Urinary bladder (tissue), 3 donors: ENCODE measurements around a stretch of chr3.

DNA sequence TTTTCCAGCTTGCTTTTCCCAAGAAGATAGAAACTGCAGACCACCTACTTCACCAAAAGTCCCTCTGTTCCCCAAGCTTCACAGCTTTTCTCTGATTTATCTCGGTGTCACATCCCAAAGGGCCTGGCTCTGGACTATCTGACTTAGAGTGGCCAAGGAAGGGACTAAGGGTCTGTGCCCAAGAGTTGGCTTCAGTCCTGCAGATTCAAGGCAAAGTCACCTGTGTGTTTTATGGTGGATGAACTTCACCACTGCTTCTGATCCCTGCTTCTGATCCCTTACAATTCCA, 1.5 kb downstream of the WWTR1 start:
- PRO-cap: no peak
- RAMPAGE, long total RNA: no peak

DNA sequence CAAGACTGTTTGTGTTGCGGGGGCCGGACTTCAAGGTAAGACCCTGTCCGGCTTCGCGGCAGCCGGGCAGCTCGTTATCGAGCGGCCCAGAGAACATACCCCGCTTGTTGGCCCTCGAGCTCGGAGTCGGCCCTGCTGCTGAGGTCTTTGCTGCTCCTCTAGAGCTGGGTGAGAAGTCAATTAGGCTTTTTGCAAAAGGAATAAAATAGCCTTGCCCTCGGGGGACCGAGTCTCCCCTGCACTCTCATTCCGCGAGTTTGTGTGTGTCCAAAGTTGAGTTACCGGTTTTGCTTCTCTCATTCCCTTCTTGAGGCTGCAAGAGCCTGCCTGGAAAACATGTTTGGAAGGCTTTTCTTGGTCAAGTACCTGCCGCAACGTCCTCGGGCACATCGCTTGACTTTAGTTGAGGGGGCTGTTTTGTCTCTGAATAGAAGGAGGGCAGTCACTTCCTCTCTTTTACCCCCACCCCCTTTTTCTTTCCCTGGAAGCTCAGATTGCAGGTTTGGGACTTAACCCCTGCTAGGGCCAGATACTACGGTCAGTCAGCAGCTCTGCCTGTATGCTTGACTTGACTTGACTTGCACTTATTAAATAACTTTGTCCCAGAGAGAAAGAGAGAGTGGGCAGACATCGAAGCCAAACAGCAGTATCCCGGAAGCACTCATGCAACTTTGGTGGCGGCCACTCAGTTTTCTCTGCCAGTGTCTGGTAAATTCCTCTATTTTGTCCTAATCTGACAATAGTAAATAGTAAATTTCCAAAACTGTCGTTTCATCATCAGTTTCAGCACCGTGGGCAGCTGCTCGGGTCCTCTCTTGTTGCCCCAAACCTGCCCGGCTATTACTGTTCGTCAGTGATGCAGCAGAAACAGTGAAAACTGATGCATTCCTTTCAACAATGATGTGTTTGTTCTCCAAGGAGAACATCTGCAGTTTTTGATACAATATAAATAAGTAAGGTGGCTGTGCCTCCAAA, 591 bp downstream of the RNF13 start:
- PRO-cap: unidirectional peak, minus-strand start at position 665 of the sequence
- RAMPAGE, long total RNA: no peak

DNA sequence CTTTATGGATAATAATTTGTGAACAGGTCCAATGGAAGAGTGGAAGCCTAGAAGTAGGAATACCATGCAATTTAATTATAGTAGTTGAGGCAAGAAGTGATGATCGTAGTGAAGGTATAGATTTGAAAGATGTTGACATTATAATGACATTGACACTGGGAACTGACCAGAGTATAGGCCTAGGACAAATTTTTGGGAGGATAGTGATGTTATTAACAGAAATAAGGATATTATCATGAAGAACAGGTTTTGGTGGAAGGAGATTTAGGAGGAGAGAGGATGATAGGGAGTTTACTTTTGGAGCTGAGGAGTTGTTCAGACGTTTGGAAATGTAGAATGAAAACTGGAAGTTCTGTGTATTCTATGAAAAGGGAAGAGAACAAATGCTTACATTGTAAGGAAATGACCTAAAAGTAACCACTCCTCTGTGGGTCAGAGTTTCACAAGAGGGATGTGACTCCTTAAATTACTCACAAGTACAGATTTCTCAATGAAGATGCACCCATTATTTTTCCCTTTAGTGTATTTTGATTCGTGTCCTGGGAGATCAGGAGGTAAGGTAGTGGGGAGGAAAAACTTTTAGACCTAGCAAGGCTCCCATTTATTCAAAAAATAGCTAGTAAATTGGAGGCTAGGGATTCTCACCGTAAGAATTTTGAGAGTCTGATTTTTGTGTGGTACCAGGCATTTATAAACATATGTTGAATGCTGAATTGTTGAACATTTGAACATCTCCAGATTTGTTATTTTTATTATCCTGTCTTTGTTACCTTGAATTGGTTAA, 3.9 kb downstream of the RNF13 start:
- PRO-cap: unidirectional peak, minus-strand start at position 338 of the sequence
- RAMPAGE, long total RNA: no peak

- PRO-cap: no peak
- RAMPAGE, long total RNA: no peak
Measured at GRCh38 chr3:149924252-149924916, 46.3 kb downstream of the PFN2 start.

DNA sequence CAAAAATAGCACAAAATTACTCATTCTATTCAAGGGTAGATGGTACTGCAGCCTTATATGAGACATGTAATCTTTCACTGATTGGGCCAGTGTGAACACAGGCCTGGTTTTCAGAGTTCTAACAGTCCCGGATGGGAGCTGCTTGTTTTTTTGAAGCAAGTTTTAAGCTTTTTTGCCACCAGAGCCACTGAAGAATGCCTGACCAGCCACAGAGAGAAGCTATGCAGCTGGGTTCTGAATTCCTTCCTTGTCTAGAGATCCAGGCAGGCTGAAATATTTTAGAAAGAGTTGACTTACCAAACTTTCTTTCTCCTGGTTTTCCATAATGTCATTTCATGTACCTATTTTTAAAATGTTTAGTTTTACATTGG, 172.2 kb upstream of the TSC22D2 start:
- PRO-cap: no peak
- RAMPAGE, long total RNA: no peak

DNA sequence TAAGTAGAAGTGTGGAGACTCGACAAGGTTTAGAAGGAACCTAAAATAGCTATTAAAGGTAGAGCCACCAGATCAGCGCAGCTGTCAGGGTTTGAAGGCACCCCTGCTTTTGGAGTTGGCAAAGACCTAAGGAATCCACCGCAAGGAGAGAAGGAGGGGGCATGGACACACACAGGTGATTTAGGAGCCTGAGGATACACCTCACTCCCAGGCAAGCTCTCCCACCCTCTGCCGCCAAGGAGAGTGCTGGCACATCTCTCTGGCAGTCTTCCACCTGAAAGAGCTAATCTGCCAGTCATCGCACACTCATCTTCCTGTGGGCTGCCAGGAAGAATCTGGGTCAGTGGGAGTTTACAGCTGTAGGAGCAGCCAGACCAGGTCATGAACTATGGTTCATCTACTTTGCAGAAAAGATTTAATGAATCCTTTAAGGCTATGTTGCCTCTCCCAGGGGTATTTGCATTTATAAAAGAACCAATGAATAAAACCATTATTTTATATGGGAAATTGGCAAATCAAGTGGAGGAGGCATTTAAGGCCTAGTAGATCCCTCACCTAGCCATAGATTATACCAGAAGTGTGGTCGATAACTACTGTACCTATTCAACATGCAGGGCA, 170.6 kb upstream of the TSC22D2 start:
- PRO-cap: no peak
- RAMPAGE, long total RNA: no peak

- PRO-cap: no peak
- RAMPAGE, long total RNA: no peak
Measured at GRCh38 chr3:150252270-150252826, 155.8 kb upstream of the TSC22D2 start.

GRCh38 chr3:150384599-150385261, 23.4 kb upstream of the TSC22D2 start:
- PRO-cap: no peak
- RAMPAGE, long total RNA: no peak

DNA sequence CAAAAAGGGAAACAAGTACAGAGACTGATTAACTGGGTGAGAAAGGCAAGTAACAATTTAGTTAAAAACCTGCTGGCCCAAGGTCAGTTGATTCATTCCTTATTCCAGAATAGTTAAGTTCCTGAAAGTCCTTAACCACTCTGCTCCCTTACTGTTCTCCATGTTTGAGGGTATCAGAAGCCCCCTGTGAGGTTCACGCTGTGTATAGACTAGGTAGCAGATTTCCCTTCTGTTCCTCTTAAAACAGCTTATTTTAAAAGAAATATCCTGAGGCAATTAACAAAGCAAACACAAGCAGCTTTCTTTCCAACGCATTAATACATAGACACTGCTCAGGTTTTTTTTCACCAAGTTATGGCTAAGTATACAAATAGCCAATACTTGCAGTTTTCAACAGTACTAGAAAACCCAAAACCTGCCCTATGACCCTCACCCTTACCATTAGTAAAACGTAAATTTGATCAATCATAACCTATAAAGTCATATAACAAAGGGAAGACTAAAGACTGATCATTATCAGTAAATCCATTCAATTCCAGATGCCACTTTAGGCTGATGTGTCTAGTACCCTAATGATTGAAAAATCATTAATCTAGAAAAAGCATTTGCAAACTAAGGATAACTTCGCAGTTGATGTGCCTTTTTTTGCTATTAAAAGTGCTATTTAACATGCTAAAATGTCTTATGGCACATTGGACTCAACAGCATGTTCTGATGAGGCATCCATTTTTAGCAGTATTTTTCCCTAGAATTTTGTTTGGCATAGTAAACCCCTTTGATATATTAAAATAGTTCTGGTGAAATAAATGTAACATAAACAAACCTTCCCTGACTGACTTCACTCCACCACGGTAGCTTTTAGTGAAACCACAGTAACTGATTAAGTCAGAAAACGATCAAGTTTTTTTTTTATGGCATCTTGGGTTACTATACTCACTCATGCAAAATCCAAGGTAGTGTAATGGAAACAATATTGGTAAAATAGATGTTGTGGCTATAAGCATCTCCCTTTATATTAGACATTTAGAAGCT, 3.1 kb downstream of the SERP1 start:
- PRO-cap: no peak
- RAMPAGE, long total RNA: no peak

- PRO-cap: no peak
- RAMPAGE, long total RNA: no peak
Measured at GRCh38 chr3:150699135-150699727, 4.5 kb downstream of the ERICH6 start.

DNA sequence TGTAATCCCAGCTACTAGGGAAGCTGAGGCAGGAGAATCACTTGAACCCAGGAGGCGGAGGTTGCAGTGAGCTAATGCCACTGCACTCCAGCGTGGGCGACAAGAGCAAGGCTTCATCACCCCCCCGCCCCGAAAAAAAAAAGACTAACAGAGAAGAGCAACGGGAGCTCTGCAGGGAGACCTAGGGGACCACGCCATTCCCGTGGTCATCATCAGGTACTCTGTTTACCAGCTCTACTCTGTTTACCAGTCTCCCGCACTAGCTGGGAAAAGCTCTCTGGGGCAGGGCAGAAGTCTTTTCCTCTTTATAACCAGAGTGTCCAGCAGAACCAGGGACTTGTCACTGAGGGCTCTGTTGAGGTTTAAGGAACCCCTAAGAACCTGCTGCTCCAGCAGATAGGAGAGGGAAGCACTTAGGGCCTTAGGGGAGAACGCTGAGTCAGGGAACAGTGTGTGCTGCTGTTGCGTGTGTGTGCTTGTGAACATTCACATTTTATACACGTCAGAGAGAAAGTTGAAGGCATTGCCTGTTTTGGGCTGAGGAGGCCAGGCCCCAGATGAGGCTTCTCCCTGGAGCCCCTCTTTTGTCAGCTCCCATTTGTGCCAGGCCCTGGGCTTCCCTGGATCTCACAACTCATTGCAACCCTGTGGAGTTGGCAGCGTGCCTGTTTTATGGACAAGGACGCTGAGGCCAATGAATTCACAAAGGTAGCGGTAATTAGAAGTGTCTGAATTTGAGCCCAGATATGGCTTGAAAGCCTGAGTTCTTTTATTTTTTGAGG, 24.0 kb upstream of the ERICH6 start:
- PRO-cap: unidirectional peak, plus-strand start at position 523 of the sequence
- RAMPAGE, long total RNA: no peak

GRCh38 chr3:150746464-150747245, 16.3 kb downstream of the SIAH2 start:
- PRO-cap: no peak
- RAMPAGE, long total RNA: no peak

- PRO-cap: no peak
- RAMPAGE, long total RNA: no peak
Measured at GRCh38 chr3:150773514-150773752, 10.5 kb upstream of the SIAH2 start.

DNA sequence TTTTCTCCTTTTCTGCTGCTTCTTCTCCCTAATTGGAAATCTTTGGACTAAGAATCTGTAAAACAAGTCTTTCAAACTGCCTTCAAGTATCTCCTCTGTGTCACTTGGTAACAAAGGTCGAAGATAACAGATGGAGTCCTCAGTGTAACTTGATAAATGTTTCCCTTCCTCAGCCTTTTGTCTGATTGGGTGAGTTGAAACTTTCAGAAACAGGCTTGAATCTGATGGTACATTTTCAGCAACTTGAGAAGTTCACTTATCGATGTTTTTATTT, 315 bp upstream of the CLRN1 start:
- PRO-cap: no peak
- RAMPAGE, long total RNA: no peak

DNA sequence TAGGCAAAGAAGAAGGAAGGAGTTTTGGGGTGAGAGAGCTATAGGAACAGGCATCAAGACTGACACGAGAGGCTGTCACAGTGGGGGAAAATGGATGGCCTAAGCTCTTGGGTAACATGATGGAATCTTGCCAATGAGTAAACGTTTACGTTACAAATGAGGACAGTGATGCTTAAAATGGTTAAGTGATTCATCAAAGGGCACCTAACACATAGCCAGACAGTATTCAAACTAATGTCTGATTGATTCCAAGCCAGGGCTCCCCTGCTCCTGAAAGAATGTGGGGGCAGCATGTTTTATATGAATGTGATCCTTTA, 23.2 kb upstream of the GPR171 start:
- PRO-cap: no peak
- RAMPAGE, long total RNA: no peak

DNA sequence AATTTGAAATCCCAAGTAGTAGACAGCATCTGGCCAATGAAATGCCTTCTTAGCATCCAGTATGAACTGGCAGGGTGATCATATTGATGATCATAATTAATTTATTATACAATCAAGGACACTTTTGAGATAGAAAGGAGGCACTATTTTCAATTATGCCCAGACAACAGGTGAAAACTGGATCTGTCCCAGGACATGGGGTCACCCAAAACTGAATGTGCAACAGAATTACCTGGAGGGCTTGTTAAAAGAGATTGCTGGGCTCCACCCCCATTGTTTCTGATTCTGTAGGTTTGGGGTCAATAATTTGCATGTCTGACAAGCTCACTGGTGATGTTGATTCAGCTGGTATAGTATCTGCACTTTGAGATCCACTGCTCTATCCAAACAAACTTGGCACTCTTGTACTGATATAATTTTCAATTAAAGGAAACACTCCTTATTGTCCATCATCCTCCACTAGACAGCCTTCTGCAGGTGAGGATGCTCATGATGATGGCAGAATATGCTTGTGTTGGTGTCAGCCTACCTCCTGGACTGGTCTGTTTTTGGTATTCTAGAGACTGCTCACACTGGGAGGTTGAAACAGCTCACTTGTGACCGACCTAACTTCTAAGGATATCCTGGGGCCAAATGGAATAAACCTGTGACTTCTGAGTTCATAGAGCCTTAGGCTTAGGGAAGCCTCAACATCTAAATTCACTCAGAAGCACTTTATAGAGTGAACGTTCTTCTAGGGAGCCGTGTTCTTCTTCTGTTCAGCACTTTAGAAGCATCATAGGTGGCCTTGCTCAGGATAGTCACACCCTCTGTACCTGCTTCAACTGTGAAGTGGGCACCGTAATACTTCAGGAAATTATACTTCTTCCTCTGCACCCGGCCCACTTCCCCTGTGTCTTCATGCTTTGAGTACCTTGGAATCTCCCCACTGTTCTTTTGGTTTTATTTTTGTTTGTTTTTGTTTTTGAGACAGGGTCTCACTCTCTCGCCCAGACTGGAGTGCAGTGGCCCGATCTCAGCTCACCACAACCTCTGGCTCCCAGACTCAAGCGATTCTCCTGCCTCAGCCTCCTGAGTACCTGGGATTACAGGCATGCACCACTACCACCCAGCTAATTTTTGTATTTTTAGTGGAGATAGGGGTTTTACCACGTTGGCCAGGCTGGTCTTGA, 2.0 kb downstream of the P2RY14 start:
- PRO-cap: no peak
- RAMPAGE, long total RNA: no peak

DNA sequence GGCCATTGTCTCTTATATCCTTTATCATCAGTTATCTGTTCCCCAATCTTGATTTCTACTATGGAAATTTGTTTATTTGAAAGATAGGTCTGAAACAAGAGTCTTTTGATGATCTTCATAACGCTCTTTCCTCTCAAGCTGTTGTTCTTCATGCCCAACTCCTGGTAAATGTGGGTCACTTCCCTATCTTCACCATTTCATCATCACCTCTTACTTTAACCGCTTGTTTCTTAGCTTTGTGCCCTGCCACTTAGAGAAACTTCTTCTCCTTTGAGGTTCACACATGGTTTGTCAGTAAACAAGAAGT, 16.8 kb upstream of the P2RY13 start:
- PRO-cap: no peak
- RAMPAGE, long total RNA: no peak

GRCh38 chr3:151442874-151443729, 17.8 kb downstream of the IGSF10 start:
- PRO-cap: no peak
- RAMPAGE, long total RNA: no peak

GRCh38 chr3:151814445-151814923, 568 bp downstream of the AADAC start:
- PRO-cap: no peak
- RAMPAGE, long total RNA: no peak

DNA sequence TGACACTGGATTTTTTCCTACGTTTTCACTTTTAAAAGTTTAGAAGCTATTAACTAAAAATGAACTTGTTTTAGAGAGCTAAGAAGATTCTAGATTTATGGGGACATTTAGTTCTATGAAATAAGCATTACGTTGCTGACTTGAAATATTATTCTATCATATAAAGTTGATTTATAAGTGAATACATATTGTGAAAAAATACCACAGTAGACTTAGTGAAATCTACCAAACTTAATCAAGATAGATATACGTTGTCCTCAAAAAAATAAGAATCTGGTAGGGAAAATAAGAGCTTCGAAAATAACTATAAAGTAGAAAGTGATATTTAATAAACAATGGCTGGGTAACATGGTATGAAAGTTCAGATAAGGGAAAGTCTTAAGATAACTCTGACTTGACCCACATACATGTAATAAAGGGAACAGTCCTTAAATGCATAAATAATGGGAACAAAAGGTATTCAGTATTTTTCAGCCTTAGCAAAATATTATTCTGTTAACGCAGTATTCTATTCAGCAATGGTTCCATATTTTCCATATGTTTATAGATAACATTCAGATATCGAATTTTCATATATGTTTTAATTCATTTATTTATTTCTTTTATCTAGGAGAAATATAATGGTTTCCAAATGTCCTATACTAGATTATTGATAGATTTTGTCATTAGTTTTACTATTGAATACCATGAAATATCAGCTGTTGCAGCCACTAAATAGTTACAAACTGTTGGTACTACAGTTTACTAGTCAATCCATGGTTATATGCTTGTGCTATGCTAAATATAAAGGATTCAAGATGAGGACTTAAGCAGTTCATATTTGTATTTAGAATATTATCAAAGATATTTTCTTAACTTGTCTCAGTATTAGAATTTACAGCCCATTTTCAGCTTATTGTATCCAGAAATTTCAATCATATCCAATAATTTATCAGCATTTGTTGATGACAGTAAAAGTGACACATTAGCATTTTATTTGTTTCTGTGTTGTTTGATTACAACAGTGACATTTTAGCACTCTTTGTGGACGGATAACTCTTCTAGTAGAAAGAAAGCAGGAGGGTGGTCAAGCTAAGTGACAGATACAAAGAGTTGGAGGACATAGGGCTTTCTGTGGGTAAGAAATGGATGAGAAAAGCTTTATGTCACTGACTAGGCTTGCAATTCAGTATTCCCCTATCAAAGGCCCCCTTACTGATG, 5.8 kb downstream of the MBNL1 start:
- PRO-cap: no peak
- RAMPAGE, long total RNA: no peak